A673 (cell line): ENCODE measurements around a stretch of chr1.

DNA sequence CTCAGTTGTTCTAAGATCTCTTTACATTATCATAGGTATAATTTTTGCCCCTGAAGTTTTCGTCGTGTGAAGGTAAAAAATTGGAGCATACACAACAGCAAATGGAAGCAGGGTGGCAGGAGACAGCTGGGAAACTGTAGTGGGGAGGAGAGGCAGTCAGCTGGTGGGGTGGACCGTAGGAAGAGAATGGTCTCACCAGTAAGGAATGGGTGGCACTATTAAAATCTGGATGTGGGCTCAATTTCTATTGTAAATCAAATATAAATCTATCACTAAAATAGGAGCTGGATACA lies 10.3 kb upstream of the IRF2BP2 start:
- PRO-cap = no peak

DNA sequence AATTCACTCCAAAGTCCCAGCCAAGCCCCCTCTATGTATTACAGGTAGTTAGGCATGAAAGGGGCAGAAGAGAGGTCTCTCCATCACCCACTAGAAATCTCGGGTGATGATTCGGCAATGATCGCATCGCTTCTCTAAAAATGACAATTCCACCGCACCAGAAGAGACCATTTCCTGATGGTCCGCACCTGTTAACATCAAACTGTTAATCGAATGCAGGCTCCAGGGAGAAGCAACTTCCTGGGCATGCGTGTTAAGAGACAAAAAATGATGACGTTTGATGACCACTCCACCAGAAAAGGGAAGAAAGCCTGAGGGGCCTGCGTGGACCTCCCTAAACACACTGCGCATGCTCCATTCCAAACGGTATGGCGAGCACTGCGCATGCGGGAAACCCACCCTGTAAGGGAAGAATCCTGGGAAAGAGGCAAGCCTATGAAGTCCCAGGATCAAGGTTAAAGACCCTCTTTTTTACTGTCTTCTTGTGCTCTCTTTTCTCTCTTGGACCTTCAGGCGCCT lies 50.0 kb upstream of the IRF2BP2 start:
- PRO-cap = no peak

- PRO-cap = bidirectional peak, plus-strand start at chr1:234724272, minus-strand start at chr1:234724088; unidirectional peak, plus-strand start at chr1:234724498
Measured at GRCh38 chr1:234724185-234724545, 114.2 kb upstream of the IRF2BP2 start.

DNA sequence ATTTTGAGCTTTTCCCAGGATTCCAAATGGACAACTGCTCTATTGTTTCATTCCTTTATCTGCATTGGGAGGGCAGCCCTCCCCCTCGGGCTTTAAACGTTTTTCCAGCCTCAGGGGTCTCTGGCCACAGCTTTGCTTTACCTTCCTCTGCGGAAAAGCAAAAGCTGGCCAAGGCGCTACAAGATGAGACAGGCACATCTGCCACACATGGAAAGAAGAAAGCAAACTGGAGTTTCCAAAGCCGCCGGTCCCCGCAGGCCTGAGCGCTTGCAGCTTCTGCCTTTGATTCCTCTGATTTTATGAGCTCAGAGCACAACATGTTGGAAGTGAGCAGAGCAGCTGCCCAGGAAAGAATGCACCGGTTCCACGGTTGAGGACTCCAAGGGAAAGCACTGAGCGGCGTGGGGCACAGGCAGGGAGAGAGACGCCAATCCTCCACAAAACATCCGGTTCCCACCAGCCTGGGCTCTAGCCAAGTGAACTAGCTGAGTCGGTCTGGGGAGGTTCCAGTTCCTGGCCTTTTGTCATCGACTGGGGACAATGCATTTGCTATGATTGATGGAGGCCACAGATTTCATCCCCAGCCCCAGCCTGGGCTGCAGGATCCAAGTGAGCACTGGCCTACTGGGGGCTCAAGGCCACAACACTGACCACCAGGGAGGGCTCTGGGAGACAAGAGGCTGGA lies 252.9 kb upstream of the IRF2BP2 start:
- PRO-cap = no peak

DNA sequence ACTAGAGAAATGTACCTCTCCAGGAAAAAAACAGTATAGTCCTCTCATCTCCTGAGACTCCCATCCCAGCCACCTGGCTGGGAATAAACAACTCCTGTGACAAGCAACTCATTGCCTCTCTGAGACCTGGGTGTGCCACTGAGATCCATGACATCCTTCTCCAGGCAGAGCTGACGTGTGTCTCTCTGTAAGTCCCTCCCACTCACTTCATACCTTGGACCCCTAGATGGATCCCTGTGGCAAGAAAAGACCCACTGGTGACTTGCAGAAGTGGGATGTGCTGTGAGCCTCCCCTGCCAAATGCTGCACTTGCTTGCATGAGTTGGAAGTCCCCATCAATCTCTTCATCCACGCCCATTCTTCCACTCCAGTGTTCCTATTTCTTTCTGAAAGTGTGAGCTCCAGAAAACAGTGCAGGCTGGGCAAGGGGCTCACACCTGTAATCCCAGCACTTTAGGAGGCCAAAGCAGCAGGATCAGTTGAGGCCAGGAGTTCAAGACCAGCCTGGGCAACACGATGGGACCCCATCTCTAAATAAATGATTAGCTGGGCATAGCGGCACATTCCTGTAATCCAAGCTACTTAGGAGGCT lies 254.1 kb upstream of the IRF2BP2 start:
- PRO-cap = no peak

- PRO-cap = no peak
Measured at GRCh38 chr1:234925872-234926520, 202.6 kb downstream of the TOMM20 start.

GRCh38 chr1:234980700-234981503 lies 147.7 kb downstream of the TOMM20 start:
- PRO-cap = no peak

- PRO-cap = unidirectional peak, plus-strand start at chr1:235127478
Measured at GRCh38 chr1:235126884-235127652, 1.6 kb downstream of the TOMM20 start.

GRCh38 chr1:235297473-235297764 lies 30.6 kb downstream of the ARID4B start:
- PRO-cap = no peak

DNA sequence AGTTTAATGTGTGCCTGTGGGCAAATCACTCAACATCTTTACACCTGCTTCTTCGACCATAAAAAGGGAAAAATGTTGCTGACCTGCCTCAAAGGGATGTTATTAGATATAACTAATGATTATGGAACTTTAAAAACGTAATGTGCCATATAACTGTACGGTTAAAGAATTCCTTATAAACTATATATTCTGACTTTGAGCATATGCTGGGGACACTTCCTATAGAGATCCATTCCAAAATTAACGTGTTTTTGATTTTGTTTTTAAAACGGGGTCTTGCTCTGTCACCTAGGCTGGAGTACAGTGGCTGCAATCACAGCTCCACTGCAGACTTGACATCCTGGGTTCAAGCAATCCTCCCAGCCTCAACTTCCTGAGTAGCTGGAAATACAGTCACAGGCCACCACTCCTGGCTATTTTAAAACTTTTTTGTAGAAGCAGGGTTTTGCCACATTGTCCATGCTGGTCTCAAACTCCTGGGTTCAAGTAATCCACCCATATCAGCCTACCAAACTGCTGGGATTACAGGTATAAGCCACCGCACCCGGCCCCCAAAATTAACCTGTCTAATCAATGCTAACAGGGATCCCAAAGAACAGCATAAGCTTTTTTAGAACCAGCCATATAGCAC lies 17.4 kb downstream of the ARID4B start:
- PRO-cap = no peak

GRCh38 chr1:235313393-235313736 lies 14.6 kb downstream of the ARID4B start:
- PRO-cap = no peak

- PRO-cap = bidirectional peak, plus-strand start at chr1:235504744, minus-strand start at chr1:235504425; bidirectional peak, plus-strand start at chr1:235504810, minus-strand start at chr1:235504917; bidirectional peak, plus-strand start at chr1:235505174, minus-strand start at chr1:235505032; bidirectional peak, plus-strand start at chr1:235505212, minus-strand start at chr1:235505243
Measured at GRCh38 chr1:235504522-235505543, 581 bp upstream of the B3GALNT2 start.

DNA sequence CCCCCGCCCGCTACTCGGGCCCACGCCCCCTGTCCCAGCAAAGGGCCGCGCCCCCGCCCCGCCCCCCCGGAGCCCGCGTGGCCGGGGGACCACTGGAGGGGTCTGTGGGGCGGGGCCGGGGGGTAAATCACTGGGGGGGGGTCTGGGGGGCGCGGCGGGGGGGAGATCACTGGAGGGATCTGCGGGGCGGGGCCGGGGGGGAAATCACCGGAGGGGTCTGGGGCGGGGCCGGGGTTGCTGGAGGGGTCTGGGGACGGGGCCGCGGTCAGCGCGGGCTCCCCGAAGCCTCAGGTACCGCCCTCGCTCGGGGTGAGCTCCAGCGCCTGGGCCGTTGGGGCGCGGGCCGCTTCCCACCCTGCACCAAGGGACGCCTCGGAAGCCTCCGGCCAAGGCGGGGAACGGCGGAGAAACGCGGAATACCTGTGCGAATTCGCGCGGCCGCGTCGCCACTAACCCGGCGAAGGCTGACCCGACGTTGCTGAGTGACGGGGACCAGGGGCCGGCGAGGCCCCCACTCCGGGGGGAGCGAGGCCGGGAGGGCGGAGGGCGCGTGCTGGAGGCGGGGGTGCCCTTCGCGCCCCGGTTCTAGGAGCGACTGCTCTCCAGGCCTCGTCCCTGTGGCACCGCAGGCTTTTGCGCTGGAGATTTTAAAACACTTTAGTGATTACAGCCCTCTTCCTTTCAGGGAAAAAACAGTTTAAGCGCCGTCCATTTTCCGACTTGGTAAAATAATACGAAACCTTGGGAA lies 719 bp upstream of the GNG4 start:
- PRO-cap = unidirectional peak, minus-strand start at position 619 of the sequence

- PRO-cap = no peak
Measured at GRCh38 chr1:235863010-235863596, 3.6 kb downstream of the LYST start.

GRCh38 chr1:235910395-235911055 lies 43.8 kb upstream of the LYST start:
- PRO-cap = bidirectional peak, plus-strand start at chr1:235910579, minus-strand start at chr1:235910455

GRCh38 chr1:236057907-236058463 lies 6.9 kb downstream of the NID1 start:
- PRO-cap = no peak

DNA sequence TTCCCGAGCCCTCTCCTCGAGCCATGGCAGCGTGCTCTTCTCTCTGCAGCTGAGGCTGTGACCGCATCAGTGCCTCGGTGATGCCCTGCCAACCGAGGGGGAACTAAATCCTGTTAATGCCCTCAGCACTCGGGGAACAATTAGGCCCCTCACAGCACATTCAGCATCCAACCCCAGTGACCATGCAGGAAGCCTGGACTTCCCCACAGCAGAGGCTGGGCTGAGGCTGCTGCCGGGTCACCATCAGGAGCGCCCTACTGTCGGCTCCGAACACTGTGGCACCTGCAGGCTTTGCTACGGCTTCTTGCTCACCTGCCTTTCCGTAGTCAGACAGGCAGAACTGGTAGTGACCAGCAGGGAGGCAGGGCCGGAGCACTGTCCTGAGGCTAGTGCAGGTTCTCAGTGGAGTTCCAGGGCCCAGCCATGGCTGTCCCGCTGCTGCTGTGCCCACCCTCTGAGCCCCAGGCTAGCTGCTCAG lies 8.1 kb downstream of the GPR137B start:
- PRO-cap = no peak

GRCh38 chr1:236150909-236151300 lies 8.6 kb downstream of the GPR137B start:
- PRO-cap = no peak

DNA sequence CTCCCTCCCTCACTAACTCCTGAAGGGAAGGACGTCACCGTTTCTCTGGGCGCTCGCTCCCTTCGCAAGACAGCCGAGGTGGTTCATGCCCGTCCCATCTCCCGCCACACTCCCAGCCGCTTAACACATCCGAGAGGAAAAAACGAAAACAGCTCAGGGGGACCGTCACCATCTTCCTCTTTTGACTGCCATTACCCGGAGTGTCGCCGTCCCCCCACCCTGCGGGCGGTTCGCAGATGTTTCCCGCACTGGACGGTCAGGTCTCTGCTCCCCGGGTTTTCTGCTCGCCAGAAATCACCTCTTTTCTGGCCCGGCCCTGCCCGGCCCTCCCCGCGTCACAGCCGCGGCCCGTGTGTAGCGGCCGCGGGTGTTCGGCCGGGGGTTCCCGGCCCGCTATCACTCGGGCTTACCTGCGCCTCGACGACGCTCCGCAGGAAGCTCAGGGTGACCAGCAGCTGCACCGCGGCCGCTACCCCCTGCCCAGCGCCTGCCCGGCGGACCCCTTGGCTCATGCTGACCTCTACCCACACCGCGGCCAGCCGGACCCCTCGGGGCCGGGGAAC lies 405 bp downstream of the ERO1B start:
- PRO-cap = no peak

DNA sequence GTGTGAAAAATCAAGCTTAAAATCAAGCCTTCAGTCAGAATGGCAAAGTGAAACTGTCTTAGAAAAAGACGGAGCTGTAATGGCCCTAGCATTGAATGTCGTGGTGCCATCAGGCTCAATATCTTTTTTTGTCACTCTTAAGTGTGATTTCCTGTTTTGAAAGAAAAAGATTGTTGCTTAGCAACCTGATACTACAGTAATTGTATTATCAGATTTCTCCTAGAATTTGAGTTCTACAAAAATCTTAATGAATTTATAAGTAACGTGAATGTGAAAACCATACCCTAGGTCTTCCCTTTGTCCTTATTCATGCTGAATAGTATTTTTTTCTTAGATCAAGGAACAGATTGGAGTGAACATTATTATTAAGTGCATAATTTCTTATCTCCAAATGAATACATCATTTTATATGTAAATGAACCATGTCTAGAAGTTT lies 22.2 kb downstream of the EDARADD start:
- PRO-cap = no peak